NCI-H460 (cell line): ENCODE measurements around the genes PLEKHA7, MYOD1 and TMEM86A.

DNA sequence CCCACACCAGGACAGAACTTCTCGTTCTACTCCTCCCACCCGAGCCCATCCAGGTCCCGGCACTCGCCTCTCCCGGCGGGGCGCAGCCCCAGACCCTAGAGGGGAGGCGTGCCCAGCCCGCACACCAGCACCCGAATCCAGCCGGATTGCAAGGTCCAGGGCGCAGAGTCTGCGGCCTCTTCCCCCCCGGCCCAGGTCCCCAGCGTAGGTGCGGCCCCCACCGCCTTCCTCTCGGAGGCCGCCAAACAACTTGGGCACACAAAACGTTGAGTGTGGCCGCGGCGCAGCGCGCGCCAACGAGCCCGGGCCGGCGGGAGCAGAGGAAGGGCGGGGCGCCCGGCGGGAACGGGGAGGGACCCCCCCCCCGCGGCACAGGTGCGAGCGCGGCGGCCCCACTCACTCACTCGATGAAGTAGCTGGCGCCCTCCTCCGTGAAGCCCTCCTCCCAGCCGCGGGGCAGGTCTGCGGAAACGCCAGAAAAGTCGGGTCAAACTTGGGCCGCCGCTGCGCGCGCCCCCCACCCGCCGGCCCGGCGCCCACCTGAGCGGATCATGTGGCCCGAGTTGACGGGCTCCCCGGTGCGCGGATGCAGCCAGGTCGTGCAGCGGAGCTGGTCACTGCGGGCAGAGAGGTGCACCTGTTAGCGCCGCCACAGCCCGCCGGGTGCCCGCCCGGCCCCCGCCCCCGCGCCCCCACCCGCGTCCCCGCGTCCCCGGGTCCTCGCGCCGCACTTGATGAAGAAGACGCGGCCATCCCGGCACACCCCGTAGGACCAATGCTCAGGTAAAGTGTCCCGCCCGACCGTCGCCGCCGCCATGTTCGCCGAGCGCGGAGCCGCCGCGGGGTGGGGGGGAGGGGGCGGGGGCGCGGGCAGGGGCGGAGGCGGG lies at the start of gene PLEKHA7:
PLEKHA7 (minus strand) TSS at position 830 of the 887 bp plus-strand sequence.
RAMPAGE:
- cytosol, long total RNA: no peak
- long total RNA: no peak
- nucleus, long total RNA: no peak

GRCh38 chr11:17268682-17269440 lies 7.7 kb upstream of the NUCB2 start:
RAMPAGE:
- cytosol, long total RNA: no peak
- long total RNA: no peak
- nucleus, long total RNA: no peak

RAMPAGE:
- cytosol, long total RNA: no peak
- long total RNA: no peak
- nucleus, long total RNA: no peak
These were observed 35.2 kb downstream of the NUCB2 start for GRCh38 chr11:17311684-17312188.

DNA sequence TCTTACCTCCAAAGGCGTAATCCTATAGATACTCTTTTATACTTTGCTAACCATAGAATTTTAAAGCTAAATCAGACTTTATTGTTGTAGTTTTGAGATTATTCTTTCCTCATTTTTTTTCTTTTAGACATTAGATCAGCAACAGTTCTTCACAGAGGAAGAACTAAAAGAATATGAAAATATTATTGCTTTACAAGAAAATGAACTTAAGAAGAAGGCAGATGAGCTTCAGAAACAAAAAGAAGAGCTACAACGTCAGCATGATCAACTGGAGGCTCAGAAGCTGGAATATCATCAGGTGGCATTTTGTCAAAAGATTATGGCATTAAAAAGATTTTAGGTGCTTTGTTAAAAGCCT lies 21.6 kb upstream of the NCR3LG1 start:
RAMPAGE:
- cytosol, long total RNA: no peak
- long total RNA: no peak
- nucleus, long total RNA: no peak

DNA sequence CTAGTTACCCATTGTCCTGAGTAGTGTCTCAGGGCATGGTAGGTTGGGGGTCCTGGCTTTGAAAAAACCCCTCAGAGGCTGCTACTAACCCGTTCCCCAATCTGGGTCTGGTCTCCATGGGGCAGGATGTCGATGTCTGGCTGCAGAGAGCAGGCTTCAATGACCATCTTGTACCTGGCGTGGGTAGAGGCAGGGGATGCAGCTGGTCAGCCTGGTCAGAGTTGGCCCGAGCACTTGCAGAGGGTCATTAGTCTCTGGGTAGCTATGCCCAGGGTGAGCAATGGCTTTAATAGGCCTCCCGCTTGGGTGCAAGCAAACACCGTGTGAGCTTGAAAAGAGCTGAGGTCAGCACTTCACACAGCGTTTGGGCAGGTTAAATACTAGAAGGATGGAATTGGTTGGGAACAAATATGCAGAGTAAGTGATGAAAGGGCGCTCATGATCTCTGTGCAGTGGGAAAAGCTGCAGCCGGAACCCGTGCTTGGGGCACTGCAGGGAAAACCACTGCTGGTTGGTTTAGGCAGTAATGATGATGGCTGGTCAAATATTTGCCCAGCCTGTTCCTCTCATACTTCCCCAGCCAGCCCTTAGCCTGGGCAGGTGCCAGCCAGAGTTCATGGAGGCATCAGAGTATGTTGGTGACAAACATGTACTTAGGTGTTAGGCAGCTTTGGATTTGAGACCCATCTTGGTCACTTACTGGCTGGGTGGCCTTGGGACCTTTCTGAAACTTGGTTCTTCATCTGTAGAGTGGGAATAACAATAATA lies 25.0 kb upstream of the KCNJ11 start:
RAMPAGE:
- cytosol, long total RNA: no peak
- long total RNA: no peak
- nucleus, long total RNA: no peak

DNA sequence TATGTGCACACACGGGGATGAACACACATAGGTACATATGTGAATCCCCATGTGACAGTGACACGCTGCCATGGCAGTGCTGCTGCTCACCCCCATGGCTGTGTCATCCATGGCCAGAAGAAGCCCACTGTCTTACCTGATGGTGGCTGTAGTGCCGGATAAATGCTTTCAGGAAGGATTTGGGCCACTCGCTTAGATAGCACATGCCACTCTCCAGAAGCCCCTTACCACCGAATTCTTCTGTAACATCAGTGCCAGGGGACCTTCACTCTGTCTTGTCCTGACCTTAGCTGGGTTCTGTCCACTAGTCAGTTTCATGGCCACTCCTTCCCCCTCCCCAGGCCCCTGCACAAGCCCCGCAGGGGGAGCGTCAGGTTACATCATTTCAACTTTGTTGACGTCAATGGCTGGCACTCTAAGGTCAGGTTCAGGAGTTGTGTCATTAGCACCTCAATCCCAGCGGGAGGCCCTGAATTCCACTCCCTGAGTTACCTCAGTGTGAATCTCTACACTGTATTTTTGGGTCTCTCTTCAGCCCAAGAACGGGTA lies 10.6 kb downstream of the USH1C start:
RAMPAGE:
- cytosol, long total RNA: start-site peak on the minus strand centred at position 277 of the sequence, 12 bp wide, 55 and 37 reads in 2 replicates
- long total RNA: no peak
- nucleus, long total RNA: start-site peak on the minus strand centred at position 283 of the sequence, 28 bp wide, 135 and 29 reads in 2 replicates

RAMPAGE:
- cytosol, long total RNA: no peak
- long total RNA: no peak
- nucleus, long total RNA: no peak
These were observed 35.9 kb upstream of the MYOD1 start for GRCh38 chr11:17683151-17684242.

RAMPAGE:
- cytosol, long total RNA: no peak
- long total RNA: no peak
- nucleus, long total RNA: no peak
These were observed at the start of gene MYOD1 for GRCh38 chr11:17719203-17719752. Gene MYOD1, plus strand, starts transcription at chr11:17719571.

DNA sequence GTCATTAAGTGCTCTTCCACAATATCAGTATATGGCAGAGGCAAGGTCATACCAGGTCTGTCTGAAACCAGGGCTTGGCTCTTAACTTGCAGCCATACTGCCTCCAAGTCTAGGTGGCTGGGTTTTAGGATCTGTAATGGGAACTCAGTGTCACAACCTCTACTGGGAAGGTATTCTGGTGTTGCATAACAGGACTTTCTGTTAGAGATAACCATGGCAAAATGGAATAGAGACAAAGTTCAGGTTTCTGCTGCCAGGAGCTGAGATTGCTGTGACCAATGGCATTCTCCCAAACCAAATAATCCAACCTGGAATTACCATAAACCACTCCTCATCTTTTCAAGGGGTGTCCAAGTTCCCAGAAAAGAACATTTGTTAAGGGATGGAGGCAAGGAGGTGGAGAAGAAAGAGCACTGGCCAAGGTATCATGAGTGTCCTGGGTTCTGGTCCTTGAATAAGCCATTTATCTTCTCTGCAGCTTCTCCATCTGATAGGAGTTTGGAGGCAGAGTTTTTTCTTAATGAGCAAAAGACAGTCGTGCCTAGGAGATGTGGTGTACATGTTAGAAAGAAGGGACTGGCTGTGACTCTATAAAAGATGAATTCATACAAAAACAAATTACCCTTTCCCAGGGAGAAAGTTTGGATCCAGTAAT lies 6.7 kb upstream of the SAA1 start:
RAMPAGE:
- cytosol, long total RNA: no peak
- long total RNA: no peak
- nucleus, long total RNA: no peak

DNA sequence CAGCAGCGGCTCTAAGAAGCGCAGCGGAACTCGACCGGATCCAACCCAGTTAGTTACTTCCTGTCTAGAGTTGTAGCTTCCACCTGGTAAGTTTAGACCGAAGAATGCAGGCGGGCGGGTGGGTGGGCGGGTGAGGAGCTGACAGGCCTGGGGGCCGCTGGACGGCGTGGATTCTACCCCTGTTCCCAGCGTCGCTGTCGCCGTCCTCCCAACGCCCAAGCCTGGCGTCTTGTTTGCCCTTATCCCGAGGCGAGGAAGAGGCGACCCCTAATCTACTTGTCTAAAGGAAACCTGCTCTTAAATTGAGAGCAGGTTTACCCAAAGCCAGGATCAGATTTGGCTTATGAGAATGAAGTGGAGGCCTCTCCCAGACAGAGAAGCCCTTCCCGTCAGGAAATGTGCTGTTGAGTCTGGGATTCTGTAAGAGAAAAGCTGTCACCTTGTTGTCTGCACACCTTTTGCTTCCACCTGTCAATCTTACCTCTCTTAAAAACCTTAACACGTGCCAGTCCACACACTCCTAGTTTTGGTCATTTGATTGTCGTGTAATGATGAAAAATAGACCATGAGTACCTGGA lies 377 bp downstream of the GTF2H1 start:
RAMPAGE:
- cytosol, long total RNA: no peak
- long total RNA: no peak
- nucleus, long total RNA: no peak

RAMPAGE:
- cytosol, long total RNA: no peak
- long total RNA: no peak
- nucleus, long total RNA: no peak
These were observed 11.1 kb upstream of the LDHA start for GRCh38 chr11:18383315-18383523.

GRCh38 chr11:18392356-18392806 lies 2.0 kb upstream of the LDHA start:
RAMPAGE:
- cytosol, long total RNA: no peak
- long total RNA: no peak
- nucleus, long total RNA: no peak

GRCh38 chr11:18393534-18393814 lies 889 bp upstream of the LDHA start:
RAMPAGE:
- cytosol, long total RNA: no peak
- long total RNA: no peak
- nucleus, long total RNA: no peak

GRCh38 chr11:18394720-18395035 lies 315 bp downstream of the LDHA start:
RAMPAGE:
- cytosol, long total RNA: no peak
- long total RNA: no peak
- nucleus, long total RNA: no peak

DNA sequence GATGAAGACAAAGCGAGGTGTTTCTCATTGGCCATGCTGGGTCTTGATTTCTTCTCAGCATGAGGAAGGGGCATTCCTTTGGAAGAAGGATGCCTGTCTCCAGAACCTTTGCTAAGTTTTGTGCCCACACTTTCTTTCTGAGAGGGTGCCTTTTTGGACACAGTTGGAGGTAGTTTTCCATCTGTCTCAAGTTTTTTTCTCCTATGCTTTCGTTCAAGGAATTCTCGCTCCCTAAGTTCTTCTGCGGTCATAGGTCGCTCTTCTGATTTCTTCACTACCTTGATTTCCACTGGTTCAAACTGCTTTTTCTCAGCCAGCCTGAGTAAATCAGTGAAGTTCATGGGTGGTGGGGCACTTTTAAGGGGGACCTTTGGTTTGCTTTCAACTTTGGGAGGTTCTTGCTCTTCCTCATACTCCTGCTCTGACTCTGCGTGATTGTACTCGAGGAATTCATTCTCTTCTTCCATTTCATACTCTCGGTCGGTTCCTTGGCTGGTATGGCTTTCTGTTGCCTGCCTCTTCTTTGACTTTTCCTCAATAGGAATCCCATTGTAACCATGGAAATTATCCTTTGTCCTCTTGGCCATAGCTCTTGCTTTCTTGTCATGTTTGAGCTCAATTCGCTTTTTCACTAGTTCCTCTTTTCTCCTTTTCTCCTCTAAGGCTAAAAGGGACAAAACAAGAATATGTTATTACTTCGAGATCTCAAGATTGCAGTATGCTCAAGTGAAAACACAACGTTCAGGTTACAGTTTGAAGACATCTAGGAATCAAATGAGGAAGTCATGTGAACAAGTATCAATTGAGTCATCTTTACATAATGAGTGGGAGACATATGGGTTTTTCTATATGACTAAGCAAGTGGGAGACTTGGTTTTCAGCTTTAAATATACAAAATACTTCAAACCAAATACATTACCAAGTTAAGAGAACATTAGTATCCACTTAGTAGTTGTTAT lies 16.1 kb downstream of the MISFA start:
RAMPAGE:
- cytosol, long total RNA: no peak
- long total RNA: no peak
- nucleus, long total RNA: no peak

DNA sequence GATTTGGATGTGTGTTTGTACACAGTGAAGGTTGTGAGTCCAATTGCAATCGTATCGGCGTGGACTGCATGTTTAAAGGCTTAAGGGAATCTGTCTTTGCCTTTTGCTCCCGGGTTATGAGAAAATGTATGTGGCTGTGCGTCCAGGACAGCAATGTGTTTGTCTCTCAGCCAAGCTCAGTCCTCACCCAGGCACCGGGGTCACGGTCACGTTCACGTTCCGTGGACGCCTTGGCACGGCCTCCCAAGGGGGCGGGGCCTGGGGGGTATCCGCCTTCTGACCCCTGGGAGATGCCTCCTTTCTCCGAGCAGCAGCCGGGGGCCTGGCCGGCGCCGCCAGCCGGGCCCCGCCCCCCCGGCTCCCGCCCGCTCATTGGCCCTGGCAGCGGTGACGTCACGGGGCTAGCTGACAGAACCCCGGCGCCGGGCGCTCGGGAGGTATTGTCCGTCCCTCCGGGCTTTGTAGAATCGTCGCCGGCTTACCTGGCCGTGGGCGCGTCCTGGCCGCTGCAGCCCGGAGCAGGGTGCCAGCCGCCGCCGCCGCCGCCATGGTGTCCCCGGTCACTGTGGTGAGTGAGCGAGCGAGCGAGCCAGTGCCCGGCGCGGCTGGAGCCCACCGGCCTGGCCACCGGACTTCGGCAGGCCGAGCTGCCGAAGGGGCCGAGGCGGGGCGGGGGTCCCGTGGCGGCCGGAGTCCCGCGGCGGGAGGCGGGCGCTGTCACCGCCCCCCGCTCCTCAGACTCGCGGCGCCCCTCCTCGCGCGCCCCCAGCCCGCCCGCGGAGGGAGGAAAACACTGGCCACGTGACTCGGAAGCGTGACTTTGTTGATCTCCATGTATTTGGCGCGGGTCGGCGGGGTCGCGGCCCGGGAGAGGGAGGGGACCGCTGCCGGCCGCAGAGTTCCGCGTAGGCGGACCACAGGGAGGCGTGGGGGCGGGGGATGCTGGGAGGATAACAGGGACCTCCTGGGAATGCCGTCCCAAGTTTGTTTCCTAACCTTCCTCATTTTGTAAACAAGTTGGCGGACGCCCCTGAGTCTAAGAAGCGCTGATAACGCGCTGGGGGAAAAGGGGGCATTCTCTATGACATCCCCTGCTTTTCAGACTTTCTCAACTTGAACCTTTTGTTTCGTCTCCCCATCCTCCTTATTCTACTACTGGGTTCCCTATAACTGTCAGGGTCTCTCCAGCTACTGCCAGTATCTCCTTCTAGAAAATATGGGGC lies at the start of gene TMEM86A:
TMEM86A (plus strand) TSS at position 440 of the 1,223 bp plus-strand sequence.
RAMPAGE:
- cytosol, long total RNA: no peak
- long total RNA: no peak
- nucleus, long total RNA: no peak

DNA sequence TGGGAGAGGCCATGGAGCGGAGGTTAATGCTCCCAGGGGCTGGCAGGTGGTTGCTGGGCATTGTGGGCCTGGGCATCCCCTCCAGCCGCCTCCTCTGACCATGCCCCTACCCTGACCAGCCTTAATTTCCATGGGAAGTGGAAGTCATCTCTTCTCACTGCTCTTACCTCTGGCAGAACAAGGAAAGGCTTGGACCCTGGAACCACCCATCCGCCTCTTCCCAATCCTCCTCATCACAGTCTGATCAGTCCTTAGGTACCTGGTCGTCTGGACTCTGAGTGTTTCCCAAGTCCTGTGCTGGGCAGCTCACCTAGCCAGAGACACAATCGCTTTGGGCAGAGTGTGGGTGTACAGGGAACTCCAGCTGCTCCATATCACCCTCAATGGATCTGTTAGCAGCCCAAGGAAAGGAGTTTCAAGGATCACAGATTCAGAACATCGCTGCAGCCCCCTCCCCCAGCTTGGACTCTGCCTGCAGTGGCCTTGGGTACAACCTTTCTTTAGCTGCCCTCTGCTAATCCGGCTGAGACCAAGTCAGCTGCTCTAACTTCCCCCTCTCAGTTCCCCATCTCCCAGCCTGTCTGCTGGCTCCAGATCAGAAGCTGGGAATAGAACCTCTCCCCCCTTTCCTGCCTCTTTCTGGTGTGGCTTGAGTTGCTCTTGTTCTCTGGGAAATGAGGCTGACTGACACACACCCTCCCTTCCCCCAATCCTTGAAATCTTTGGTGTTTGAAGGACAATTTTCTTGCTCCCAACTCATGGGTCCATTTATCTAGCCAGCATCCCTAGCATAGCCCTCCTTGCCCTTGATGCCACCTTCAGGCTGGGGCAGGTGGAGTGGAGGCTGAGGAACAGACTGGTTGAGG lies 1.2 kb downstream of the TMEM86A start:
RAMPAGE:
- cytosol, long total RNA: no peak
- long total RNA: no peak
- nucleus, long total RNA: no peak

RAMPAGE:
- cytosol, long total RNA: no peak
- long total RNA: no peak
- nucleus, long total RNA: no peak
These were observed 4.3 kb downstream of the IGSF22 start for GRCh38 chr11:18721423-18722258.

DNA sequence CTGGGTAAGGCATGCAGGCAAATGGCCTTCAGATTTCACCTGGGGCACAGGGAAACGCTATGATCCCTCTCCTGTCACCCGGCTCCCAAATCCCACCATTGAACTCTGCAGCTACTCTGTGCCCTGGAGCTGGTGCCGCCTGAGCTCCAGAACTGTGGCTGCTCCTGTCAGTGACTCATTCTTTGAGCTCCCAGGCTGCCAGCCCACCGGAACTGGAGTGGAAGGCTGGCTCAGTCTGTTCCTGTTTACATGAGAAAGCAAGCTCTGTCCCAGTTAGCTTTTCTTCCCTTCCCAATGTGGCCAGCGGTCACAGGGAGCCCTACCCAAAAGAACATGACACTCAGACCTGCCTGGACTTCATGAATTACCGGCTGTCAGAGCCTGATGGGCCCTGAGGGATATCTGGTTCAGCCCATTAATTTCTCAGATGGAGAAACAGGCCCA lies 23.7 kb upstream of the IGSF22 start:
RAMPAGE:
- cytosol, long total RNA: no peak
- long total RNA: no peak
- nucleus, long total RNA: no peak

DNA sequence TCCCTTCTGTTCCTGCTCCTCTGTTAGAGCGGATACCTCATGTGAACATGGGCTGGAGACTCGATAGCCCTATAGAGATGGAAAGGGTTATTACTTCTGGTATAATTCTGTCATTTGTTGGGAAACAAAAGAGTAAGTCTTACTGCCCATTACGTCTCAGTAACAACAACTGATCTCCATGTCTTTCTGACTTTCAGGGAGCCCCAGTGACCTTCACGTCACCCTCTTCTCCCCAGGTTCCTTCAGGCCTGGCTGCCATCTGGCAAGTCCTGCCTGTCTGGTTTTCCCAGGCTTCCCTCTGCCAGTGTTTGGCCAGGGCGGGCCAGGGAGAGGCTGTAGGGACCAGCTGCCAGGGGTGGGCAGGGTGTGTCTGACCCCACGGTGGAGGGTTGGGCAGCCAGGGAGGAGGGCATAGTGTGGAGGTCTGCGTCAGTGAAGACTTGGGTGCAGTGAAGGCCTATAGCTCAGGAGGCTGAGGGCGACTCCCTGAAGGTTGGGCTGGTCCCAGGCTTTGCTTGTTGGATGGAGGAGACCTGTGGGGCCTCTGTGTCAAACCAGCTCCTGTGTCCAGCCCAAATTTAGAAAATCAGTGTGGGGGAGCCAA lies 11.9 kb upstream of the MRGPRX2 start:
RAMPAGE:
- cytosol, long total RNA: no peak
- long total RNA: no peak
- nucleus, long total RNA: no peak